Tongue (tissue), 2 donors: ENCODE measurements around a stretch of chr2.

DNA sequence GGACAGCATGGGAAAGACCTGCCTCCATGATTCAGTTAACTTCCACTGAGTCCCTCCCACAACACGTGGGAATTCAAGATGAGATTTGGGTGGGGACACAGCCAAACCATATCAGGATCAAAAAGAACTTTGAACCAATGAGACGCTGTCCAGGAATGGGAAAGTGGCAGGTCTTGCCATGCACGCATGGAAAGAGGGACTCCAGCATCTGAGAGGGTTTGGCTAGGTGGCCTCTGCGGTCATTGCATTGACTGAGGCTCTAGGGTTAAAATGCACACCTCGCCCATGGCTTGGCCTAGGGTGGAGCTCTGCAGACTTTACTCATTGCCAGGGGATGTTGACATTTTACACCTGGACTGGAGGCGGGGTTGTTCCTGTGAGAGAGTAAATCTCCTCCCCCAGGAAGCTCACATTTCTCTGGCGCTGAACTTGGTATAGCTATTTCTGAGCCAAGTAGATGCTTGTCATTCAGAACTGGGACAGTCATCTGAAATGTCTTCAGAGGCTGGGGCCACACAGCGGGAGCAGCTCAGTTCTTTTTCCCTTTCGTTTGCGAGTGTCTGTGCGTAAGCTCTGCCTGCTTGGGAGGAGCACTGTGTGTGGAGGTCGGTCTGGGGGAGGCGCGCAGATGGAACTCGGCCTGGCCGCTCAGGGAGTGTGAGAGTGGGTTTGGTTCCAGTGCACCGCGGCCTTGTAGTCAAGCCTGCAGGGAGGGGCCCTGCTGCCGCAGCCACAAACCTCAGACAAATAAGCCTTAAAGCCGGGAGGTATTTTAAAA, 76.4 kb downstream of the LPIN1 start:
- RAMPAGE, long total RNA = no peak

GRCh38 chr2:12034333-12034950, 288.0 kb downstream of the LPIN1 start:
- RAMPAGE, long total RNA = no peak

DNA sequence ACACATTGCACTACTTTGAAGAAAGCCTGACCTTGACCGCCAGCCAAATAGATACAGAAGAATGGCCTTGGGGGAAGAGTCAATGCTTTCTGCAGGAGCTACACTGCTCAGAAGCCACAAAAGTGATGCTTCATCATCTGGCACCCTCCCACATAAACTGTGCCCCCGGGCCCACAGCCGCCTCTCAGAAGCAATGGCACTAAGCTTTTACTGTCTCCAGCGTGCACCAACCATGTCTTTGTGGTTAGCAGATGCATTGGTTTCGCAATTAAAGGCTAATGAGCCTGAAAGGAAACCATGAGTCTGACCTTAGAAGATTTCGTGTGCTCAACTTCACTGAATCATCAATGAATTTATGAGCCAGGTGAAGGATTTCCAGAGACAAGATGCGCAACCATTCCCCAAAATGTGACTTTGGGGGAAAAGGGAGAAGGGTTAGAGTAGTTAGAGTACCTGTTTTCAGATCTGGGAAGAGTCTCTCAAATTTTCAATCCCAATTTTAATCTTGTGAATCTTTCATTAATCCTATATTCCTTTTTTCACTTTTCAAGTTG, 209.4 kb upstream of the TRIB2 start:
- RAMPAGE, long total RNA = no peak

GRCh38 chr2:12587959-12588789, 128.6 kb upstream of the TRIB2 start:
- RAMPAGE, long total RNA = no peak

DNA sequence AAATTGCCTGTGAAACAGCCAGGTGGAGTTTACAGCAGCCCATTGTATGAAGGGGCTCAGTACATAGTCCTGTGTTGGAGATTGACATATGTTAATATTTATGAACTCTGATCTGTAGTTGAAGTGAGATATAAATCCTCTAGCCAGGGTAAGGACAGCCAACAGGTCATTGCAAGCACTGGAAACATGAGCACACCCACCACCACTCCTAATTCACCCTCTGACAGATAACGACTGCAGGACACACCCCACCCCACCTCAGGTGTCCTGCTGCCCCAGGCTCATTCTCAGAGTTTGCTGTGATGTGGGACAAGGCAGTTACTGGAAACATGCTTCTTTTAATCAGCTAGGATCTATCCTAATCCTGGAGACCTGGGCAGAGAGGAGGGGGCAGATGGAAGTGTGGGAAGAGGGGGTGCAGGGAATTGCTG, 112.3 kb upstream of the TRIB2 start:
- RAMPAGE, long total RNA = no peak

DNA sequence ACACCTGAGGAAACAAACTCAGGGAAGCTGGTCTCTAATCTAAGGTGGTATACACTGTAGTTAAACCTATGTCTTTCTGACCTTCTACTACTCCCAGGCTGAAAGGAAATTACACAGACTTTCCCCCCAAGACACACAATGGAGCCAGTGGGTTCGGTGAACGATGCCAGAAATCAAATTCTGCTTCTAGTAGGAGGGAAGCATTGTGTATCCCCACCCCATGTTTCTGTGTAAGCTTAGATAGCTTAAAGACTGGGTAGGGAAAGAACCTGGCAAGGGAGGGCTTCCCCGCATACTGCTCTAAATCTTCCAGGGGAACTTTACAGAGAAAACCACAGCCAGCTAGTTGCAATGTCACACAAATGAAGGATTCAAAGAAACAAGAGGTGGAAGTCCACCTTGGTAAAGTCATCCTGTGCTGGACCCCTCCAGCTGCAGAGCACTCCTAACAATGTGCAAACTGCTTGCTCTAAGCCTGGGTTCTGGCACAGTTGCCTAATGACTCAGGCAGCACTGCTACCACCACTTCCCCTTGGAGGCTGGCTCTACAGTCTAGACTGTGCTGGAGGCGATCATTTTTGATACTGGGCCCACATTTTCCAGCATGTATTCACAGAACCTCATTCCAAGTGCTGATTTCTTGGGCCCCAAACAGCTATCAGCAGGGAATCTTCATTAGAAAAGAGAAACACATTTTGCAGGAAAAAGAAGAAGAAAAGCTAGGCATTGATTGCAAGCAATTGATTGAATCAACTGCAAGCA, 47.5 kb downstream of the TRIB2 start:
- RAMPAGE, long total RNA = no peak

DNA sequence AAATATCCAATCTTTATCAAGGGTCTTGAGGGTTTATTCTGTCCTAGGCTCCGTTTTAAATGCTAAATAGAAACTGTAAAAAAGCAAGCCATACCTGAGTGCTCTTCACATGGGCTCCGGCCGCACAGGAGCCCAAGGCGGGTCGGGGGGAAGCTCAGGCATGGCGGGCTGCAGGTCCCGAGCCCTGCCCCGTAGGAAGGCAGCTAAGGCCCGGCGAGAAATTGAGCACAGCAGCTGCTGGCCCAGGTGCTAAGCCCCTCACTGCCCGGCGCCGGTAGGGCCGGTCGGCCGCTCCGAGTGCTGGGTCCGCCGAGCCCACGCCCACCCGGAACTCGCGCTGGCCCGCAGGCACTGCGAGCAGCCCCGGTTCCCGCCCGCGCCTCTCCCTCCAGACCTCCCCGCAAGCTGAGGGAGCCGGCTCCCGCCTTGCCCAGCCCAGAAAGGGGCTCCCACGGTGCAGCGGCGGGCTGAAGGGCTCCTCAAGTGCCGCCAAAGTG, 209.8 kb downstream of the TRIB2 start:
- RAMPAGE, long total RNA = no peak

DNA sequence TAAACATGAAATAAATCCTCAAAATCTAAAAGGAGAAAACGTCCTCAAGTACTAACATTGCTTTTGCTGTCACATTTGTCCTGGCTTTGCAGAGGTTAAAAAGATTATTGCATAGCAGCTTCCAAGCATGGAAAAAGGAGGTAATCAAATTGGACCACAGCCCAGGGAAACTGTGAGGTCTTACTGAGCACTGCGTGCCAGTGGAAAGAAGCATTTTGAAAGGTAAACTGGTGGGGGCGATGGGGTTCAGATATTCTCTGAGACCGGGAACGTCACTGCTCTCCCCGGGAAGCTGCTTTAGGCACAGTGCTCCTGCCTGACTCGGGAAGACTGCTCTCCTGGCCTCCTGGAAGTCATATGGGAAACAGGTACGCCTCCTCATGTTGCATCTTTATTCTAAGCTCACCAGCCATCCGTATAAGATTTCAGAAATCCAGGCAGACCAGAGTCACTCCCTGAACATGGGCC, 283.9 kb downstream of the TRIB2 start:
- RAMPAGE, long total RNA = start-site peak on the plus strand centred at position 230 of the sequence, 142 bp wide, 18 and 9 reads in 2 replicates

GRCh38 chr2:13876377-13876796, 756.1 kb upstream of the LRATD1 start:
- RAMPAGE, long total RNA = no peak

DNA sequence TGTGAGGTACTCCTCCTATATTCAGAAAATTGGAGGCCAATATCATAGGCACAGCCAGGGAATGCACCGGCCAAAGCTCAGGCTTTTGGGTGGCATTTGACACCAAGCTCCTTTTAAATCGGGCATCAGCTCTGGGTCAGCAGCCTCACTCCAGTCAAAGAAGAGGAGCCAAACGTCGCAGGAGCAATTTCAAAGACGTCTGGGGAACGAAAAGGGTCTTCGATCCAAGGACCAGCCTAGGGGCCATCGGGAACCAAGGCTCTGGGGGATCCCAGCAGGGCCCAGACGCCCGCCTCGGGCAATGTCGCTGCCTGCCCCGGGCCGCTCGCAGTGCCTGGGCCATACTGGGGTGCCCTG, 571 bp upstream of the LRATD1 start:
- RAMPAGE, long total RNA = no peak

GRCh38 chr2:15639974-15640694, 48.5 kb downstream of the DDX1 start:
- RAMPAGE, long total RNA = no peak

DNA sequence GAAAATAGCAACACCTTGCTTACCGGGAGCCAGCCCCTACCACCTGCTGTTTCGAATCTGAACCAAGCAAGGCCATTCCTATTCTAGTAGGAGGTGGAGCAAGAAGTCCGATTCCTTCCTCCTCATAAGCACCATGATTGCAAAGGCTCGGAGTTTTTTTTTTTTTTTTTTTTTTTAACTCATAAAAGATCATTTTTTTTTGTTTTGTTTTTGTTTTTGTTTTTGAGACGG, 77.9 kb downstream of the DDX1 start:
- RAMPAGE, long total RNA = no peak

DNA sequence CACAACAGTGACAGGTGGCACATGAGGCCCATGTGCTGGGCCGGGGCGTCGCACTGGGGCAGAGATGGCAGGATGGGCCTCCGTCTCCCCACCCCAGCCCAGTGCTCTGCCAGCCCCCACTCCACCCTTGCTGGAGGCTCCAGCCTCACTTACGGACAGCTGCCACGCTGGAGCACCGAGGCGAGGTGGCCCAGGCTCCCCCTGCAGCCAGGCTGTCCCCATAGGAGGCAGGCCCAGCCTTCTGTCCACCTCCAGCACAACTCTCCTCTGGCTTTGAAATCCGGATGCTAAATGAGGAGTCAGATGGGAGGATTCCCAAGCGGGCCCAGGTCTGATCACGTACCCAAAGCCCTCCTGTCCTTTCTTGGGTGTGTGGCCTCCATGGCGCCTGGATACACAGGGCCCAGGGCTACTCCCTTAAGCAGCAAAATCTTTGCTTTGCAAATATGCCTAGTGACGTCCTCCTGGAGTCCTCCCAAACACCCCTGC, 170.6 kb upstream of the MYCN start:
- RAMPAGE, long total RNA = no peak

DNA sequence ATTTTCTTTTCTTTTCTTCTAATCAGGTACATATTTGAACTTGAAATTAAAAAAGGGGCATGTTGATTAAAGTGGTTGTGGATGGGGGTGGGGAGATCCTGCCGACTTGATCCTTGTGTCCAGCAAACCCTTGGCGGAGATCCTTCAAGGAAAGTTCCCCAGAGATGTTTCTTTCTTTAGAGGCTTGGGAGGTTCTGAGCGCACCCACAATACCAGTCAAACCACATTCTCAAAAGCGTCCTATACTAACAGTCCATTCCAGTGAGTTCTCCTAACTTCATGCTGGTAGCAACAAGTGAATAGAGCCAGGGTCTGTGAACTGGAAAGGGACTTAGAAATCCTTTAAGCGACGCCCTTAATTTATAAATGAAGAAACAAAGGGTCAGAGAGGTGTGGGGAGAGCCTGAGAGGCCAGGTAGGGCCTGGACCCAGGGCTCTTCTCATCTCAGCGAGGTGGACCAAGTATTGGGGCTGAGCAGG, 49.3 kb downstream of the MYCN start:
- RAMPAGE, long total RNA = no peak

DNA sequence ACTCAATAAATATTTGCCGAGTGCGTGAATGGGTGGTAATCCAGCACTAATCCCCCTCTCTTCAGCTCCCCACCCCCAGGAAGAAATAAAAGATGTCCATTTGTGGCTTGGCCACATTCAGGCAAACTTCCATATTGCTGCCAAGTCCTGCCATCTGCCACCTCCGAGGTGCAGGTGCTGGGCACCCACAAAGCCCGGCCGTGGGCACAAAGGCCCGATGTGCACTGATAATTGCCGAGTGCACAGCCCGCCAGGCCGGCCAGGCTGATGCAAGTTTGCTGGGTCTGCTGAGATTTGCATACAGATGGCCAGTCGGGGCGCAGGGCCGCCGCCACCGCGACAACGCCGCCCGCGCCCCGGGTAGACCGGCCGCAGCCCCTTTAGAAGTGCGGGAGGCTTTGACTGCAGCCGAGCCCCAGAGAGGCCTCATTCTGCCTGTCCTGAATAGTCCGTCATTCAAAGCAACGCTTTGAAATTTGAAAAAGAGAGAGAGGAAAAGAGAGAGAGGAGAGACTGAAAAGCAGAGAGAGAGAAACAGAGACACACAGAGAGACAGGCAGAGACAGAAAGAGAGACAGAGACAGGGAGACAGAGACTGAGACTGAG, 72.8 kb downstream of the MYCN start:
- RAMPAGE, long total RNA = no peak

- RAMPAGE, long total RNA = no peak
Observed at GRCh38 chr2:16094044-16094630, 153.8 kb downstream of the MYCN start.

DNA sequence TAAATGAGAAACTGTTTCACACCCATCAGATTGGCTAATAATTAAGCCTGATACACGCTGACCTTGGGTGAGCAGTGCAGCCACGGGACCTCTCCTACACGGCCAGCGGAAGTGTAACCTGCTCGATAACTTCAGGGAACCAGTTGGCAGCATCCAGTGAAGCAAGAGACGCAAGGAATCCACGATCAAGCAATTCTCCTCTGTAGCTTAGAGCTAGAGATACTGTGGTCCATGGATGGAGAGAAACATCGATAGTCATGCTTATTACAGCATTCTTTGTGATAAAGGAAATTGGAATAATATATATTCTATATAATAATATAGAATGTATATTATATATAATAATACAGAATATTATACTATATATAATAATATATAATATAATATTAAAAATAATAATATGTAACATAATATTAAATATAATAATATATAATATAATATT, 202.7 kb downstream of the MYCN start:
- RAMPAGE, long total RNA = no peak

DNA sequence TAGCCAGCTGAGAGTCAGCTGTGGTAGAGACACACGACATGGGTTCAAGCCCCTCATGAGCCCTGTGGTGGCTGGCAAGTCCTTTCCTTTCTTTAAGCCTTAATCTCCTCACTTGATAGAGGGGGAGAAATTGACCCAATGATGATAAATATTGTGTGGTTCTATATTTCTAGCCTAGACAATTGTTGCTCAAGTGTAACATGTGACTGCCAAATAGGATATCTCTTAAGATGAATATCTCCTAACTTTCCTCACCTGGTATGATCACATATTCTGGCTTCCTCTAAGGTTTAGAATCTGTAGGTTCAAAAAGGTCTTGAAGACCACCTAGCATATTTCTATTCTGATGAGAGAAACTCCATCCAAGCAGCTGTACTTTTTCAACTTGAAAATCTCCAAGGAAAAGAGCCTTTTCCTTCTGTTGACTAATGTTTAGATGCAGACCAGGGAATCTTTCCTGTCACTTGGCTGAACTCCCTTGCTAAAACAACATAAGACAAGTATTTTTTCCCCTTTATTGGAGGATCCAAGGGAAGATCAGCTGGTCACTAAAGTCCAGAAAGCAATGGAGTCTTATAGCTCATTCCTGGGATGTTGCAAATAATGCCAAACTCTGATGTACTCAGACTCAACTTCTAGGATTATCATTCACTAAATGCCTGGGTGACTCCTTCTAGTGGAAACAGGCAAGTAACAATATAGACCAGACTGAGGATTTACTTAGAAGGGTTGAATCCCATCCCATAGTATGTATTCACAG, 114.8 kb downstream of the CYRIA start:
- RAMPAGE, long total RNA = no peak

DNA sequence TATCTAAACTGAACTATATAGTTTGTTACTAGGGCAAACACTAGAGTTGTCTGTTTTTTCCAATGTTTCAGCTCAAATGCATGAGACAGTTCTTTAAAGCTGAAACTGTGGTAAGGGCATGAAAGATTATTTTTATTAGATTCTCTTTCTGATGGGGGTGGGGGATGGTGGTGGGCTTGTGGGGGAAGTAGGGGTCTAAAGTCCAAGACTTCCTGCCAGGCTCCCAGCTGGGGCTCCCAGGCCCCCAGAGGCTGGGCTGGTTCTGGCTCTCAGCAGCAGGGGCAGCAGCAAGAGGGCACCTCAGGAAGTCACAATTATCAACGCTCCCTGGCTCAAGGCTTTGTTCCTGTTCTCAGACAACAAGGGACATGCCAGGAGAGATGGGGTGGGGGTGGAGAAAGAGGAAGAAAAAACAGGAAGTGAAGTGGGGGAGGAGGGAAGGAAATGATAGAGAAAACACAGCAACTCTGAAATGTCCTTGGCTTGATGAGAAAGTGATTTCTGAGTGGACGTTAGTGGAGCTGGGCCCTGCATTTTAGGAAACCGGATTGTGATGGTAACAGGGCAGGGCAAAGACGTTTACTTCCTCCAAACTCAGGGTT, 40.5 kb downstream of the CYRIA start:
- RAMPAGE, long total RNA = no peak

GRCh38 chr2:16651918-16652459, 13.6 kb downstream of the CYRIA start:
- RAMPAGE, long total RNA = no peak